Skeletal muscle tissue (tissue), 7 donors: ENCODE measurements around the gene ASB5.

DNA sequence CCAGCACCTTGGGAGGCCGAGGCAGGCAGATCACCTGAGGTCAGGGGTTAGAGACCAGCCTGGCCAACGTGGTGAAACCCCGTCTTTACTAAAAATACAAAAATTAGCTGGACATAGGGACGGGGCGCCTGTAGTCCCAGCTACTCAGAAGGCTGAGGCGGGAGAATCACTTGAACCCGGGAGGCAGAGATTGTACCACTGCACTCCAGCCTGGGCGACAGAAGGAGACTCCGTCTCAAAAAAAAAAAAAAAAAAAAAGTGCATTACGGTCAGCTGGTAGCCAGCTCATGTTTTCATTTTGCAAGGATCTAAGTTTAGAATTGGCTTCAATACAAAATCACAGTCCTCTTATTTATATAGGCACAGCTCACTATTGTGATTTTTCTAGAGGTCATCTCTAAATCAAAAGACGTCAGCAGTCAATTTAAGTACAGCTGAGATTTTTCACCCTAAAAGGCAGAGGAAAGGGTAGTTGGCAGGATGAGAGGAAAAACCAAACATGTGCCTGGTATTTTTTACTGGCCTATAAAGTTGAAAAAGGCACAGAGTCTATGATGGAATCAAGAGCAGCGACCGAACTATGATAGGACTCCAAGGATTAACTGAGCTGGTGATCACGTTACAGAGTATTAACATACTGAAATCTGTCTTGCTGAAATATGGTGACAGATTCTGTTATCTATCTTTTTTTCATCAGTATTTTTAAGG lies 30.9 kb downstream of the ASB5 start:
- PRO-cap, 3 experiments = peak in 1 of 3 experiments; most common plus-strand start position 554 of the sequence (in 1); most common minus-strand start position 200 of the sequence (in 1)
- RAMPAGE, long total RNA = no peak
- RRBS, 2 experiments = no CpG with 5 or more reads among the region's 14 CpGs

GRCh38 chr4:176268855-176269490 lies at the start of gene ASB5:
Gene ASB5, minus strand, starts transcription at chr4:176269222.
- PRO-cap, 3 experiments = peak in 2 of 3 experiments; most common plus-strand start chr4:176269330 (in 2); most common minus-strand start chr4:176269159 (in 2)
- RAMPAGE, long total RNA = start-site peak on the minus strand at chr4:176269126-176269215, 561 and 271 reads in 2 replicates
- RRBS, 2 experiments = no CpG with 5 or more reads among the region's 12 CpGs

- PRO-cap, 3 experiments = peak in 1 of 3 experiments; most common plus-strand start chr4:176782383 (in 1); most common minus-strand start chr4:176782364 (in 1)
- RAMPAGE, long total RNA = no peak
- RRBS, 2 experiments = no CpG with 5 or more reads among the region's 6 CpGs
These were observed 10.5 kb downstream of the VEGFC start for GRCh38 chr4:176782162-176782678.

GRCh38 chr4:179465162-179465845 lies 2023.1 kb upstream of the AGA start:
- PRO-cap, 3 experiments = no peak in any of the 3 experiments
- RAMPAGE, long total RNA = no peak
- RRBS, 2 experiments = no CpG with 5 or more reads among the region's 8 CpGs

DNA sequence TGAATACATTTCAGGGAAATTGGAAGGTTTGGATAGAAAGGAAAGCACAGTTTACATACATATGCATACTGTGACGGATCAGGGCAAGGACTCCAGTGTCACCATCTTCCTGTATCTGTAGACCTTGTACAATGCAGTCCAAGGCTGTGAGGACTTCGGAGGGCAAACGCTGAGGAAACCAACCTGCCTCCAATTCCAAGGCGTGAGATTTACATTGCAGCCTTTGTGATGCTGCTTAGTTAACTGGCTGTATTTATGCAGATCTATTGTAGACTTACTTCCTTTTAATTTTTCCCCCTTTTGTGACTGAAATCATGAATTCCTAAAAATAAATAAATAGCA lies 2185.7 kb upstream of the TENM3 start:
- PRO-cap, 3 experiments = no peak in any of the 3 experiments
- RAMPAGE, long total RNA = no peak
- RRBS, 2 experiments = no CpG with 5 or more reads among the region's 4 CpGs

GRCh38 chr4:182242906-182243278 lies 310 bp upstream of the TENM3 start:
- PRO-cap, 3 experiments = no peak in any of the 3 experiments
- RAMPAGE, long total RNA = no peak
- RRBS, 2 experiments = no CpG with 5 or more reads among the region's 8 CpGs

- PRO-cap, 3 experiments = no peak in any of the 3 experiments
- RAMPAGE, long total RNA = no peak
- RRBS, 2 experiments = no CpG with 5 or more reads among the region's 3 CpGs
These were observed 312.8 kb downstream of the TENM3 start for GRCh38 chr4:182555831-182556563.

GRCh38 chr4:182918254-182918573 lies 1.0 kb upstream of the DCTD start:
- PRO-cap, 3 experiments = no peak in any of the 3 experiments
- RAMPAGE, long total RNA = no peak
- RRBS, 2 experiments = no CpG with 5 or more reads among the region's 5 CpGs

- PRO-cap, 3 experiments = no peak in any of the 3 experiments
- RAMPAGE, long total RNA = no peak
- RRBS, 2 experiments = no CpG with 5 or more reads among the region's 4 CpGs
These were observed 71.4 kb downstream of the CLDN22 start for GRCh38 chr4:183248549-183249118.

DNA sequence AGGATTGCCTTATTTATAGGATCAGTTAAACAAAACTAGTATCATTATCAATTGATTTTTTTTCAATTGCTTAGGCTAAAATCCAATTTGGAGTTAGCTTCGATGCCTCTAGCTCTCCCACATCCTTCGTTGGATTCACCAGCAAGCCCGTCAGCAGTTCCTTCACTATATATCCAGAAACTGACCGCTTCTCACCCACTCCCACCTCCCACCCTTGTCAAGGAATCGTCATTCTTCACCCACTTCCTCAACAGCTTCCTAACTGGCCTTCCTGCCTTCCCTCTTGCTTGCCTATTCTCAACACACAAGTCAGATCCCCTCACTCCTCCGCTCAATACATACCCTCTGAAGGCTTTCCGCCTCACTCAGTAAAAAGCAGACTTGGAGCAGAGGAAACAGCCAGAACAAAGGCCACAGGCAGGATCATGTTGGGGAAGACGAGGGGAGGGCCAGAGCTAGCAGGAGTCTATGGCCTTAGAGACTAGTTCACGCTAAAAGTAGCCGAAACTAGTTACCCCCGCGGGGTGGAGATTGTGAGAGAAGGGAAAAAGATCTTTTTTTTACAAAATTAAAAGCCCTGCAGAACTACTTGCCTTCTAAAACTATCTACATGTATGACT lies 23.7 kb downstream of the RWDD4 start:
- PRO-cap, 3 experiments = no peak in any of the 3 experiments
- RAMPAGE, long total RNA = no peak
- RRBS, 2 experiments = no CpG with 5 or more reads among the region's 12 CpGs

GRCh38 chr4:183746771-183747317 lies 87.8 kb downstream of the TRAPPC11 start:
- PRO-cap, 3 experiments = peak in 1 of 3 experiments; most common plus-strand start chr4:183747195 (in 1); most common minus-strand start chr4:183747001 (in 1)
- RAMPAGE, long total RNA = no peak
- RRBS, 2 experiments = no CpG with 5 or more reads among the region's 21 CpGs

GRCh38 chr4:183758392-183758712 lies 99.3 kb downstream of the TRAPPC11 start:
- PRO-cap, 3 experiments = no peak in any of the 3 experiments
- RAMPAGE, long total RNA = no peak
- RRBS, 2 experiments = no CpG with 5 or more reads among the region's 18 CpGs

- PRO-cap, 3 experiments = no peak in any of the 3 experiments
- RAMPAGE, long total RNA = no peak
- RRBS, 2 experiments = no CpG with 5 or more reads among the region's 5 CpGs
These were observed 45.1 kb downstream of the STOX2 start for GRCh38 chr4:183950119-183950646.

DNA sequence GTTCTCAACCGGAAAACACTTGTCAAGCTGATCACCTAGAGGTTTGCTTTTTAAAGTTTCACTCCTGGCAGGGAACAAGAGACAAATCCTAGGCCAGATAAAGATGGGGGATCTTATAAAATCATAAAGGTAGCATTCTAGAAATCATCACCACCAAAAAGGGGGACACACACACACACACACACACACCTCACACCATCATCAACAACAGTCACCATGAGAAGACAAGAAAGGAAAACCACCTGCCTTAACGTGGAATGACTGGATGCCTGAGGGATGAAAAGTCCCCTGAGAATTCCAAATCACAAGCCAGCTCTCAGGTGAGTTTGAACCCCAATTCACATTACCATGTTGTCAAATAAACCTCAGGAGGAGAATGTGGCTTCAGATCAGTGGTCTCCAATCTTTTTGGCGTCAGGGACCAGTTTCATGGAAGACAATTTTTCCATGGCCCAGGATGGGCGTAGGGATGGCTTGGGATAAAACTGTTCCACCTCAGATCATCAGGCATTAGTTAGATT lies 28.4 kb upstream of the ENPP6 start:
- PRO-cap, 3 experiments = no peak in any of the 3 experiments
- RAMPAGE, long total RNA = no peak
- RRBS, 2 experiments = no CpG with 5 or more reads among the region's 4 CpGs

DNA sequence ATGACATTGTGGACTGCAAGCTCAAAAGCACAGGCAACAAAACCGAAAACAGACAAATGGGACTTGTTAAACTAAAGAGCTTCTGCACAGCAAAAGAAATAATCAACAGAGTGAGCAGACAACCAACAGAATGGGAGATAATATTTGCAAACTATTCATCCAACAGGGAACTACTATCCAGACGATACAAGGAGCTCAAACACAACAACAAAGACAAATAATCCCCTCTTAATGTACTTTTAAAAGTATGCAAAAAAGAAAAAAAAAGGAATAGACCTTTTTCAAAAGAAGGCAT lies 66.9 kb upstream of the ENPP6 start:
- PRO-cap, 3 experiments = no peak in any of the 3 experiments
- RAMPAGE, long total RNA = no peak
- RRBS, 2 experiments = no CpG with 5 or more reads among the region's 2 CpGs

- PRO-cap, 3 experiments = peak in 1 of 3 experiments; most common plus-strand start chr4:184333669 (in 1)
- RAMPAGE, long total RNA = no peak
- RRBS, 2 experiments = no CpG with 5 or more reads among the region's 16 CpGs
These were observed 115.8 kb upstream of the ENPP6 start for GRCh38 chr4:184333421-184333885.

GRCh38 chr4:184343239-184344335 lies 125.9 kb upstream of the ENPP6 start:
- PRO-cap, 3 experiments = peak in 1 of 3 experiments; most common plus-strand start chr4:184343825 (in 1); most common minus-strand start chr4:184343660 (in 1)
- RAMPAGE, long total RNA = no peak
- RRBS, 2 experiments = no CpG with 5 or more reads among the region's 24 CpGs

- PRO-cap, 3 experiments = no peak in any of the 3 experiments
- RAMPAGE, long total RNA = no peak
- RRBS, 2 experiments = no CpG with 5 or more reads among the region's 2 CpGs
These were observed 119.1 kb downstream of the IRF2 start for GRCh38 chr4:184355127-184355777.

- PRO-cap, 3 experiments = no peak in any of the 3 experiments
- RAMPAGE, long total RNA = no peak
- RRBS, 2 experiments = no CpG with 5 or more reads among the region's 2 CpGs
These were observed 91.0 kb downstream of the IRF2 start for GRCh38 chr4:184383446-184383650.

DNA sequence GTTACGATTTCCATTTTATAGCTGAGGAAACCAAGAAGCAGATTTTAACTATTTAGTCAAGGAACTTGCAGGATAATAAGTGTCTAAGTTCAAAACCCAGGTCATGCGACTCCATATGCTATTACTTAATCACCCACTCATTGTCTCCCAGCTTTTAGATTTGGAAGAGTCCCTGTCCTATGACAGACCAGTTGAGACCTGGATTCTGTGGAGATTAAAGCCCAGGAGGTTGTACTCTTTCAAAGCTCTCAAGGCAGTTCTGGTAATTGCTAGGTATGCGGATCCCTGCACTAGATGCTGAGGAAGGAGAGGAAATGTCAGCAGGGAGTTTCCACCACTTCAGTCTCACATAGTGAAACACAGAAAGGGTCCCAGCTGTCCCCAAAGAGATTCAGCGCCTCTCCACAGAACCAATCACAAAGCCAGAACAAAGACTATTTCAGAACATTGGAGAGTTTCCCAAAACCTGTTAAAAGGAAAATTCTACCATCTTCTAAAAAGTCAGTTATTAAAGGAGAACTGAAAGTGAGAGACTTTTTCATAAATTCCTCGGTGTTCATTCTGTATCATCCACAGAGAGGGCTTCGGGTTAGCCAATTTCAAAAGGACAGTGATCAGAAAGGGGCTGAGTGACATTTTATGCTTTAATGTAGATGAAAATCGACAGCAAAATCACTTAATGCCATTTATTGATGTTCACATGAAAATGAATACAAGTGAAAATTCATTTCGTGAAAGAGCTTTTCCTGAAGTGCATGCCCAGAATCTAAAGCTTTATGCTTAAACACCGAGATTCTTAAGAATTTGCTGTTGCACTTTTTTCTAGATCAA lies 53.3 kb downstream of the IRF2 start:
- PRO-cap, 3 experiments = no peak in any of the 3 experiments
- RAMPAGE, long total RNA = no peak
- RRBS, 2 experiments = no CpG with 5 or more reads among the region's 9 CpGs